Neural cell (in vitro differentiated cells): ENCODE data around the genes ERICH6, GPR87, IGSF10 and AADAC.

GRCh38 chr3:150061058-150061850 is 90.6 kb upstream of the PFN2 start:
- RAMPAGE, long total RNA: no peak

GRCh38 chr3:150077967-150078342 is 107.3 kb upstream of the PFN2 start:
- RAMPAGE, long total RNA: no peak

- RAMPAGE, long total RNA: no peak
These were observed 2.2 kb downstream of the SERP1 start for GRCh38 chr3:150543902-150544724.

GRCh38 chr3:150603730-150604470 is 779 bp downstream of the SELENOT start:
- RAMPAGE, long total RNA: no peak

DNA sequence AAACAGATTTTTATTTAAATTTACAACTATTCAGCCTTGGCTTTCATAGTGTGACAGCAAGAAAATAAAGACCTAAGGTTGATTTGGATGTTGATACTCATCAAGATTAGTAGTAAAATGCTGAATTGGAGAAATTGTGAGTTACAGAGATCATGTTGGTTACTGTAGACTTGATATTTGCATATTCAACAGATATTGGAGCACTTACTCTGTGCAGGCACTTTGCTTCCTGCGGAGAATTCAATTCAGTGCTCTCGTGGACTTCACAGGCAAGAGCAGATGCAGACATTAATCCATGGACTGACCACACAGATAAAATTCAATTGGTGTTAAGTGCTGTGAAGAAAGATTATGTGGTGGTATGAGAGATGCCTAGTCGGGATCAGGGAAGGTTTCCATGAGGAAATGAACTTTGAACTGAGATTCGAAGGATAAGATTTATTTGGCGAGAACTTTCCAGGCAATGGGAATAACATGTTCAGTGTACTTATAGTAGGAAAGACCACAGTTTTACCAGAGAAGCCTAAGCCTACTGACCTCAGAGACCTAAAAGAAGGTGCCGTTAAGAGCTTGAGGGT is 4.2 kb downstream of the SELENOT start:
- RAMPAGE, long total RNA: no peak

DNA sequence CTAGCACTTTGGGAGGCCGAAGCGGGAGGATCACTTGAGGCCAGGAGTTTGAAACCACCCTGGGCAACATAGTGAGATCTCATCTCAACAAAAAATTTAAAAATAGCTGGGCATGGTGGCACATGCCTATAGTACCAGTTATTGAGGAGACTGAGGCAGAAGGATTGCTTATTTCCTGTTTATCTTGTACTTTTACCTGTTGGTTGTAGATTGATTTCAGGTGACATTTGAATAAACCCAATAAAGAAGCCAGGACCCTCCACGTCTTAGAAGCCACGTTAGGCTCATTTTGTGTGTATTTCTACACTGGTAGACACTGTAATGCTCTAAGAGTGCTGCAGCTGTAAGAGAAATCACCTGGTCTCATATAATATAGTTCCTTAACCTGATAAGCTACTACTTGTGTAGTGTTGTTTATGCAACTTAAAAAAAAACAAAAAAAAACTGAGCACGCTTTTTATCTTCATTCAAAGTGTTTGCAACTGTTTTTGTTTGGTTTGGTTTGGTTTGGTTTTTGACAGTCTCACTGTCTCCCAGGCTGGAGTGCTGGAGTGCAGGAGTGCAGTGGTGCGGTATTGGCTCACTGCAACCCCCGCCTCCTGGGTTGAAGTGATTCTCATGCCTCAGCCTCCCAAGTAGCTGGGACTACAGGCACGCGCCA is 14.4 kb downstream of the SELENOT start:
- RAMPAGE, long total RNA: no peak

- RAMPAGE, long total RNA: start-site peak on the plus strand at chr3:150703469-150703552, 17 and 15 reads in 2 replicates; start-site peak on the plus strand at chr3:150703972-150704039, 7 and 7 reads in 2 replicates
These were observed at the start of gene ERICH6 for GRCh38 chr3:150703231-150704533. TSS of gene ERICH6 (minus strand) at chr3:150703920.

GRCh38 chr3:150736162-150736992 is 26.6 kb downstream of the SIAH2 start:
- RAMPAGE, long total RNA: no peak

- RAMPAGE, long total RNA: no peak
These were observed 19.1 kb downstream of the SIAH2 start for GRCh38 chr3:150743500-150744569.

- RAMPAGE, long total RNA: no peak
These were observed 529 bp downstream of the SIAH2 start for GRCh38 chr3:150762247-150763032.

DNA sequence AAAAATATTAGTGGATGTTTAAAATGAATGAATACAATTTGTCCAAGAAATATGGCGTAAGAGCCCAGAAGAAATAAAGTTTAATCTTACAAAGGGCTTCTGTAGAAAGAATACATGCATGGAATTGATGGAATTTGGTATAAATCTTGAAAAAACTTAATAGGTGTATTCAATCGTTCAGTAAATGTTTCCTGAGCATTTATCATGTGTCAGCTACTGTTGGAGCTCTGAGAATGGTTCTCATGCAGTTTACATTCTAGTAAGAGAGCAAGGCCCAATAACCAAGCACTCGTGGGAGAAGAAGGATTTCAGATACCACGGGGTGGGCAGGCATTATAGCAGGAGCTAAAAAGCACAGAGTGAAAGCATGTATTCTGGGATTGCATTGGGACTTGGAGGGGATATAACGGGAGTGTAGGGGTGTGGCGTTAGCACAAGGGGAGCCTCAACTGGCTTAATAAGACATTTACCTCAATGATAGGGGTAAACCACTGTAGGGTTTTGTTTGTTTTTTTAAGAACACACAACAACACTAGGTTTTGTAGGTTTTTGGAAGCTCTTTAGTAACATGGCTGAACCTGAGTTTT is 1.5 kb upstream of the SIAH2 start:
- RAMPAGE, long total RNA: no peak

DNA sequence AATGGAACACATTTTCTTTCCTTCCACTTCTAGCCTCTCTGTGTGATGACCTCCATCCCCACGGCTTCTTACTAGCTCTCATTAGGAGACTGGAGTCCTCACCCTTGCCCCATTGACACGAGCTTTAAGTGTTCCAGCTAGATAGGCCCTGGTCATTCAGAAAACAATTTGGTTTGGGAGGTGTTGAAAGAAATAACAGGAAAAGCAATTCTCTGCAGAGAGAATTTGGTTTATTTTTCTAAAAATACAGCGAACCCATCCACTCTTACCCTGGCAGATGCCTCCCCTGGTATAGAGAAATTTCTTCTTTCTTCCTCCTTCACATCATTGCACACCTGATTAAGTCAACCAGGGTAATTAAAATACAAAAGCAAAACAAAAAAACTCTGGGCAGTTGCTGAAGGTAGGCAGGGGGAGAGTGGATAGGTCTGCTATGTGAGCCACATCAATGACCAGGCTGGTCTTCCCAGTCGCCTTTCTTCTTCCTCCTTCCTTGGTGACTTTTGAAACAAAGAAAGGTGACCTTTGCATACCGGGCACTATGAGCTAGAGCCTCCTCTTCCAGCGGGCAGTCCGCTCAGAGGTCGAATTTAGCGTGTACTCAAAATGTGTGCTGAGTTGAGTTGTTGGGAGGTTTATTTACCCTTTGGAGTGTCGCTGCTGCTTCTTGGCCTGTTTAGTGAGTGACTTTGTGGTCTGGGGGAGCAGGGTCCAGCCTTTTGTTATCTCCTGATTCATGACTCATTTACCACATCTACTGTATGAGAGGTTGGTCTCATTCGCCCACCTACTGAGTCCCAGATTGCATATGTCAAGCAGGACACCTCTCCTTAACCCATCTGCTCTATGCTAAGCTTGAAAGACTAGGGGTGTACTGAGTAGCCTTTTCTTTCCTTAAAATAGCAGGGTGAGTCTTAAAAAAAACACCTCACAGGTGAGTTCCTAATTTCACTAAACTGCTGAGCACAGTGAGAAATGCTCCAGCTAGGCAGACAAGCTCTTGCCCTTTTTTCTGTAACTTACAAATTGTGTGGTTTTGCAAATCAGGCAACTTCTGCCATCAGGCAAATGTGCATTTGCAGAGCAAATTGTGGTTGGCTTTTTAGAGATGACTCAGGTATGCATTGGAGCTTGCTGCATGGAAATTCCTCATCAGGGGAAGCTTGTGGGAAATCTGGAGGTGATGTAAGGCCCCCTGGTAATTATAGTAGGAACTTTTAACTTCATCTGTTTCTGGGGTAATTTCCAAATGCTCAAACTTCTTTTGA is 3.0 kb upstream of the SIAH2 start:
- RAMPAGE, long total RNA: no peak

DNA sequence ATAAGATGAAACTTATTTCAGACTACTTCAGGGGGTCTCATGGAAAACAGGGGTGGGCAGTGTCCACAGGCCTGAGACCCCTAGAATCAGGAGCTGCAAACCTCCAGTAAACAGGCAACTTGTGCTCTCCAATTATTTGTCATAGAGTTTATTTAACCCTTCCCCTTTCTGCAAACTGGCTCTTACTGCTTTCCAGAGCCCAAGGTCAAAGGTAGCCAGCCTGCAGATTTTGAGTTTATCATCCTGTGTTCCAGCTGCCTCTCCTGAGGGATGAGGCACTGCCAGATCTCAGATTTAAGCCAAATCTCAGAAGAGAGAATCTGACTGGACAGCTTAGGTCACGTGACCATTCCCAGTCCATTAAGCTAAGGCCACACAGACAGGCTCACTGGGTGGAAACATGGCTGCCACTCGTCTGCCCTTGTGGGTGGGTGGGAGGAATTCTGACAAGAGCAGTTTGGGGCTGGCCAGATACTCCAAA is 8.6 kb upstream of the SIAH2 start:
- RAMPAGE, long total RNA: no peak

DNA sequence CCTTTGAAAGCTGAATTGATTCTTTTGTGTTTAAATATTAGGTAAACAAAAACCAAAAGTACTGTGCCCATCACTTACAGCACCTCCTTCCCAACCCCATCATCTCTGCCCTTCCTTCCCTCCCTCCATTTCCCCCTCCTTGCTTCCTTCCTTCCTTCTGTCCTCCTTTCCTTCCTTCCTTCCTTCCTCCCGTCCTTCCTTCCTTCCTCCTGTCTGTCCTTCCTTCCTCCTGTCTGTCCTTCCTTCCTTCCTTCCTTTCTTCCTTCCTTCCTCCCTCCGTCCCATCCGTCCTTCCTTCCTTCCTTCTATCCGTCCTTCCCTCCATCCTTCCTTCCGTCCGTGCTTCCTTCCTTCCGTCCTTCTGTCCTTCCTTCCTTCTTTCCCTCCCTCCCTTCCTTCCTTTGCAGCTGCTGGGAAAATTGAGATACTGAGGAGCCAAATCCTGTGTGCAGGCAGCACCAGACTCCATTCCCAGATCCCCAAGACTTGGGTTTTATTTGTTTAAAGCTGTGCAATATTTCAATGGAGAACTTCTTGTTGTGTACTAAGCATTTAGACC is 67.8 kb upstream of the SIAH2 start:
- RAMPAGE, long total RNA: no peak

DNA sequence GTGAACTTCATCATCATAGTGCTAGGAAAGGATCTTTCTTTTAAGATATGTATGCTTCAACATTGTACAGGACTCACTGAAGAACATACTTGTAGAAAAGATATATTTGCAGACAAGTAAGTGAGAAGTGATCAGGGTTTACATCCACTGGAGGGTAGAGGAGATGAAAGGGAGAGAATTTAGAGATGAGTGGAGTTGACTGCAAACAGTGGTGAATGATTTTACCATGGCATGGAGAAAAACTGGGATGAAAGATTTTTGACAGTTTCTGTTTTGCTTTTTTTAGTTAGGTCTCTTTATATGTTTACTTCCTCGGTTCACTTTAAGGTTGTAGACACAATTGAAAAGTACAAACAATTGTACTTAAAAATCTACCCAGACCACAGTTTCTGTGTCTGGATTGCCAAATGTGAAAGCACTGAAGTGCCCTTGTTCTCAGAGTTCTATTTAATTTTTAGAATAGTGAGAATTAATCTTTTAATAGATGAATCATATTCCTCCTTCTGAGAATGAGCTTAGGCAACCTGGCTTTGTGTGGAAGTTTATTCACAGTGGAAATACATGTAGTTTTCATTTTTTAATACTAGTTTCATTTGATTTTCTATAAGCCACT is 1.6 kb upstream of the GPR171 start:
- RAMPAGE, long total RNA: no peak

DNA sequence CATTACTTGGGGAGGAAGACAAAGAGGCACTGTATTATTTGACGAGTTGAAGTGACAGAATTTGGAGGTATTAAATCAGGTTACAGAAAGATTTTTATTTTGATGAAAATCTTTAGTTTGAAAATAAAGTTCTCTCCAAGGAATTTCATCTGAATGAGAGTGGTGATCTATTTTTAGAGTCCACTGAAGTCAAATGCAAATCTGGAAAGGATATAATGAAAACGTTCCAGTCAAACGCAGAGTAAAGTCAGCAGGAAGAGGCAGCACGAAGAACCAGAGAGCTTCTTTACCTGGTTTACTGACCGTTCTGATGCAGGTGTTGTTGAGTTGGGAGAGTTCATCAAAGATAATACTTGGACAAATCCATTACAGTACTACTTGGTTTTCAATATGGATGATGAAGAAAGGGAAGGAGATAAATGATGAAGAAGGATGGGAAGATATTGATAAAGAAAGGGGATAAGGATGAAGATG is 8.7 kb downstream of the P2RY14 start:
- RAMPAGE, long total RNA: no peak

DNA sequence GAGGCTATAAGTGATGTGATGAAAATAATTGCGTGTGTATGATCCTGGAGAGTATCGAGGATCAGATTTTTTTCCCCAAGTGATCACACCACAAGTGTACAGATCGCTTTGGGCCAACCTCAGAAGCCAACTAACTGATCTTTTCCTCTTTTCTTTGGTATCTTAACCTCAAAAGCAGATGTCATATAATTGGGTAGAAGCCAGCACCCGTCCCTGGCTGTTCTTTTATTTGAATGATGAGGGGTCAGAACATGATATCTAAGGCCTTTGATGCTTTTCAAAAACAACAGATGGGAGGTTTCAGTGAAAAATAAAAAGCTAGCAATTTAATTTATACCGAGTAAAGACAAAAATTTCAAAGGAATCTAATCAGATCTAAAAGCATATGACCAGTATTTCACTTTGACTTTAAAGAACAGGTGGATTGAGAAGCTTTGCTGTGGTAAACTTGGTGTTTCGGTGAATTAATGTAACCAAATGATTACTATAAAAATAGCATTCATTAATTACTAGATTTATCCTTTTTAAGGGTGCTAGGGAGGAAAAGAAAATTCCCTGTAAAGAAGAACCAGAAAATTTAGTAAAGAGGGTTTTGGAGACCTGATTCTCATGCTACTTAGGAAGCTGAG is 3.1 kb downstream of the P2RY14 start:
- RAMPAGE, long total RNA: no peak

GRCh38 chr3:151316450-151317122 is at the start of gene GPR87:
TSS of gene GPR87 (minus strand) at chr3:151316820.
- RAMPAGE, long total RNA: no peak

DNA sequence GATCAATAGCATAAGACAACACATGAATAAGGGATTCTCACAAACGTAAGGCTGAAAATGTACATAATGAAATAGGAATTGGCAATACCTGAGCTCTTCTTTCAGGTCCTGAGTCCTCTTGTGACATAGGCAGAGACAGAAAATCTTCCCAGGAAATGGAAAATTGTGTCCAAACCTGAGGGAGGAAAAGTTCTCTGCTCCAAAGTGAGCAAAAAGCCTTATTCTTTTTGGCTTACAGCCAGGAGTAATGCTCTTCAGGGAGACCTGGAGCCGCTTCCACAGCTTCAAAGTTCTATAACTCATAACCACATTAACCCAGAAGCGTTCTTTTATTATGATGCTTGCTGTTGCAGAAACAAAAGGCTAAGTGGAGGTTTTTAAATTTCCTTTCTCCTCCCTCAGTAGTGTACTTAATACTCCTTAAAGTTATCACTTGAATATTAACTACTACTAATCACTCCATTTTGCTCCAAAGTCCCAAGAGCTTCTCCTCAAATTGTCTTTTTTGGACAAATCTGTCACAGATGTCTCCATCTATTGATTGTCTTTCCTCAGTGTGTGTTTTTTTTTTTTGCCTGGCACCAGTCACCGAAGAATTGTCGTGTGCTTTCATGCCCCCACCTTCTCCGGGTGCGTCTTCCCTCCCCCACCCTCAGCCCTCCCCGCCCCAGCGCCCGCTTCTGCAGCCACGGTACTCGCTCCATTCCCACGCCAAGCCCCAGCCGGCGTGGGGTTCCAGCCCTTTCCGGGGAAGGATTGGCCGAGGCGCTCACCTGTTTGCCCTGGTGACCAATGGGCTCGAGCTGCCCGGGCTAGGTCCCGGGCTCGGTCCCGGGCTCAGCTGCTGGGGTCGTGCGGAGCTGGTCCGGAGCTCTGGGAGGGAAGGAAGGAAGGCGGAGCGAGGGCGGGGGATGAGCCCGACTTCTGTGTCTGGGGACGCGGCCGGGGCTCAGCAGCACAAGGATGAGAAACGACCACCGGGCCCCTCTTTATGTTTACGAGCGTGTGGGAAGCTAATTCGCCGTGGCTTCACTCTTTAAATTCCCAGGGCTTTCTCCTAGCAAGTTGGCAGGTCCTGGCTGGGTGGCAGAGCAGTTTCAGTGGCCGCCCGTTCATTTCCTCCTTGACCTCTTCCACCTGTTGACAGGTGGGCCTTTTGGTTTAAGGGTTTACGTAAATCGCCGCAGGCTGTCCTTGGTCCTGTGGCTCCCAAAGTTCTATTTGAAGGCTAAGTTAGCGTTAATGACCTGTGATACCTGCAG is at the start of gene IGSF10:
TSS of gene IGSF10 (minus strand) at position 889 of the 1,262 bp plus-strand sequence.
- RAMPAGE, long total RNA: no peak

DNA sequence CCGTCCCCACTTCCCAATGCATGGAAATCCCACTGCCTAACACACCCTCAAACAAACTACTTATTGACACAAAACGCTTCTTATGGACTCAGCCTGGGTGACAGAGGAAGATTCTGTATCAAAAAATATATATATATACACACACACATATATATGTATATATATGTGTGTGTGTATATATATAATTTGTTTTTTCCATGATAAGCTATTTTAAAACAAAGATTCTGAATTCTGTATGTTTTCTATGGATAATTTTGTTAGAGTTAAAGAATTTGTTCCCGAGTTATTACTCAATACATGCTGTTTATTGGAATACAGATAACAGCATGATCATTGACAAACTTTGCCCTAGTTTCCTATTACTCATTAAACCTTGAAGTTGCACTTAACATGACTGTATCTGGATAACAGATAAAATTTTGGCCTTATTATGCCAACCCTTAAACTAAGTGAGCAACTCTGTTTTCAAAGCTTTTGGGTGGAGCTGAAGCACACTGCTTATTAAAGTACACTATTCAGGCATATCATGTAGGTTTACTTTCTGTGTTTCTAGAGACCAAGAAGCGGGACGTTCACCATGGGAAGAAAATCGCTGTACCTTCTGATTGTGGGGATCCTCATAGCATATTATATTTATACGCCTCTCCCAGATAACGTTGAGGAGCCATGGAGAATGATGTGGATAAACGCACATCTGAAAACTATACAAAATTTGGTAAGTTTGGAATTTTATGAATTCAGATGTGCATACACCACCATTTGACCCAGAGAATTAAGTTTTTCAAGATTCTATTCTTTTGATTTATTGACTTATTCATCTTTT is at the start of gene AADAC:
TSS of gene AADAC (plus strand) at position 531 of the 823 bp plus-strand sequence.
- RAMPAGE, long total RNA: no peak